ENCODE measurements around a stretch of chr1.

GRCh38 chr1:27519197-27520098 lies 29.5 kb upstream of the WASF2 start:
- PRO-cap = no peak

- PRO-cap = no peak
Observed at GRCh38 chr1:27520417-27521223, 30.7 kb upstream of the WASF2 start.

GRCh38 chr1:27527707-27528805 lies 38.1 kb upstream of the WASF2 start:
- PRO-cap = bidirectional peak, plus-strand start at chr1:27528374, minus-strand start at chr1:27528248

GRCh38 chr1:27572167-27573332 lies 31.4 kb downstream of the AHDC1 start:
- PRO-cap = no peak

GRCh38 chr1:27575485-27576478 lies 28.2 kb downstream of the AHDC1 start:
- PRO-cap = unidirectional peak, minus-strand start at chr1:27575565; bidirectional peak, plus-strand start at chr1:27575945, minus-strand start at chr1:27575876; bidirectional peak, plus-strand start at chr1:27576094, minus-strand start at chr1:27576012

DNA sequence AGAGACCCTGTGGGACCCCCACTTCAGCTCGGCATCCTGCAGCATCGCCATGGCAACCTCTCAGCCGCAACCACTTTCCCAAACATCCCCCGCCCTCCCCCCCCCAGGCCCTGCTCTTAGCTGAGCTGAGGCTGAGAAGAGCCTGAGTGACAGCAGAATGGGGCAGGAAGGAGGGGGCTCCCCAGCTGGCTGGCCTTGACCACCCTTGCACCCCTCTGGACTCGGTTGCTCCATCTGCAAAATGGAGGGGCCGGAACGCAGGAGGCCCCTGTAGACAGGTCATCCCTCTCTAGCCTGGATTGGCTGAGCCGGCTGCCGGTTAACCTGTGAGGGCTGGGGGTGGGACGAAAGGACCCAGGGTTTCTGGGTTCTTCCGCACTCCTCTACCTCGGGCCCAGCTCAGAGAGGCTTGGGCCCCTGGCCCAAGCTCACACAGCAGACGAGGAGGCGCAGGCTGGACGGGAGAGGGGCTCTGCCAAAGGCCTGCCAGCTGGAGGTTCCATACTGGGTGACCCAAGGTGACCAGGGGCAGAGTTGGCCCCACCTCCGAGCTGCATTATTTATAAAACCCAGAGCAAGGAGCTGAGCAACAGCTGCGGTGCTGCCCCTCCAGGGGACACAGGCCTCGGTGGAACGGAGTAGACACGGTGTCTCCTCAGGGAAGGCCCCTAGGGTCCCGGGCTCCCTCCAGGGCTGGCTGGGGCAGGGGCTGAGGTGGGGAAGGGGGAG lies 11.3 kb downstream of the AHDC1 start:
- PRO-cap = no peak

GRCh38 chr1:27597665-27598748 lies 5.9 kb downstream of the AHDC1 start:
- PRO-cap = no peak

- PRO-cap = no peak
Observed at GRCh38 chr1:27601391-27602767, 2.1 kb downstream of the AHDC1 start.

GRCh38 chr1:28096138-28096708 lies 7.8 kb upstream of the EYA3 start:
- PRO-cap = no peak

DNA sequence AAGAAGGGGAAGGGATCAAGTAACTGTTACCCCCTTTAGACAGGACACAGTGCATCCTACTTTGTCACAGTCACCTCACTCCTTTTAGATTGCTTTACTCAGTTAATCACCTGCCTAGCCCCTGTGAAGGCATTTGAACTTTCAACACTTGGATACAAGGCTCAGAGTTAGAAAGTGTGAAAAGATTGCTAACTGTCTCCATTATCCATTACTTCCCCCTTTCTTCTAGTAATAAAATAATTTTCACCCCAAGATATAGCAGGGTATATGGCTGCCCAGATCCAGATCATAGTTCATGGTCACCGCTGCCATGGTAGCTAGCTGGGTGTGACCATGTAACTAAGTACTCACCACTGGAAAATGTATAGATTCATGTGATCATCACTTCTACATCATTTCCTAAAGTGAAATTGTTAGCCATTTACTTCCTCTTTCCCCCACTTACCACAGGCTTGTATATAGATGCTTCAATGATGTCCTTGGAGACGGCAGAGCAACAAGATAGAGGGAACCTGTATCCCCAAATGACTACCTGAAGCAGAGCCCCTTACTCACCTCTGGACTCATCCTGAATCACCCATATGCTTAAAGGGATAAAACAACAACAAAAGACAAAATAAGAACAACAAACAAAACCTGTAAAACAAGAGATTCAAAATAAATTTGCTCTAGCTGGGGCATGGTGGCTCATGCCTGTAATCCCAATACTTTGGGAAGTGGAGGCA lies 22.7 kb upstream of the EYA3 start:
- PRO-cap = no peak

DNA sequence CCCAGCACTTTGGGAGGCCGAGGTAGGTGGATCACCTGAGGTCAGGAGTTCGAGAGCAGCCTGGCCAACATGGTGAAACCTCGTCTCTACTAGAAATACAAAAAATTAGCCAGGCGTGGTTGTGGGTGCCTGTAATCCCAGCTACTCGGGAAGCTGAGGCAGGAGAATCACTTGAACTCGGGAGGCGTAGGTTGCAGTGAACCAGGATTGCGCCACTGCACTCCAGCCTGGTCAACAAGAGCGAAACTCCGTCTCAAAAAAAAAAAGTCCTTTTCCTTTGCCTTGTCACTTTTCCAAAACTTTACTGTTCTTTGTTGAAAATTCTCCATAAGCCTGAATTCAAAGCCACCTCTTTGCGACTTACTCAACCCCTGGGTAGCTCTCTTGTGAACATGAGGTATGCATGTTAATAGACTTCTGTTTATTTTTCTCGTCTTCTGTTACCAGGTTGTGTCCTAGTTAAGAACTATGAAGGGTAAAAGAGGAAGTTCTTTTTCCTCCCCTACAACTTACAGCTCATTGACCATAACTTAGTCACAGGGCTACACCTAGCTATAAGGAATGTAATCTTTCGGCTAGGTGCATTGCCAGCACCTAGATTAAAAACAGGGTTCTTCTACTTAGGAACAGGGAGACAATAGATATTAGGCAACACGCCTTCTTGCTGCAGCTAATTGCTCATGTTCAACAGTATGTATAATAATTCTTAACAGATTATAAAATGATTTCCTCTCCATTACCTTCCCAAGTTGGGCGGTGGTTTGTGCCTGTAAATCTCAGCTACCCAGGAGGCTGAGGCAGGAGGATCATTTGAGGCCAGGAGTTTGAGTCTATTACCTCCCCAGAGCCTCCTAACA lies 41.0 kb downstream of the PTAFR start:
- PRO-cap = no peak

- PRO-cap = bidirectional peak, plus-strand start at chr1:28315864, minus-strand start at chr1:28315618
Observed at GRCh38 chr1:28315232-28315672, 13.6 kb upstream of the MED18 start.

- PRO-cap = no peak
Observed at GRCh38 chr1:28370405-28370982, 954 bp downstream of the PHACTR4 start.

- PRO-cap = no peak
Observed at GRCh38 chr1:28644030-28644583, 1.2 kb upstream of the TAF12 start.

DNA sequence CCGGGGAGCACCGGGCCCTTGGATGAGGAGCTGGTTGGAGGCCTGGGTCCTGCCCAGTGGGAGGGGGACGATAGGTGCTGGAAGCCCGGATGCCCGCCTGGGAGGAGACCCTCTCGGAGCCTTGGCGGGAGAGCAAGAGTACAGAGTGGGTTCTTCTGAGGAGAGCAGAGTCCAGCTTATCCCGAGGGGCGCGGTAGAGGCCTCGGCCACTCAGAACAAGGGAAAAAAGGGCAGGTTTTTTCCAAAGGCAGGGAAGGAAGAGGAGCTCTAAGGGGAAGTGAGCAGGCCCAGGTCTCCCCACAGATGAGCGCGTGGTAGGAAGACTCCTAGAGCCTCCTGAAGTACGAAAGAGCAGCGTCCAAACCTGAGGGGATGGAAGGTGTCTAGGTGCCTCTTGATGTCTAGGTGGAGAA lies 731 bp downstream of the GMEB1 start:
- PRO-cap = no peak

DNA sequence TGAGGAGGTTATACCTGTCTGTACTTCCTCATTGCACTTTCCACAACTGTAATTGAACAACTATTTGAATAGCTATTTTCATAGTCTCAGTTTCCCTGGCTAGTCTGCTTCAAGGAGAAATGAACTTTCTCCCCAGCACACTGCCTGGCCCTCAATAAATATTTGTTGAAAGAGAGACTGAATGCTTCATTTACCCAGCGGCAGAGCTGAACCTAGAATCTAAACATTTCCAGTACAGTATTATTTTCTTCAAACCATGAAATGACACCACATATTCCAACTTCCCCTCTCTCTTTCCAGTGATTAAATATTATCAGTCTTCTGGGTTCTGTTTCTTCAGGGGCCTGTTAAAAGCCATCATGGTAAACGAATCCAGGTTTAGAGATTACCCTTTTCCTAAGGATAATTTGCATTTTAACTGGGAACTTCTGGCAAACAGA lies 2.7 kb upstream of the YTHDF2 start:
- PRO-cap = no peak

DNA sequence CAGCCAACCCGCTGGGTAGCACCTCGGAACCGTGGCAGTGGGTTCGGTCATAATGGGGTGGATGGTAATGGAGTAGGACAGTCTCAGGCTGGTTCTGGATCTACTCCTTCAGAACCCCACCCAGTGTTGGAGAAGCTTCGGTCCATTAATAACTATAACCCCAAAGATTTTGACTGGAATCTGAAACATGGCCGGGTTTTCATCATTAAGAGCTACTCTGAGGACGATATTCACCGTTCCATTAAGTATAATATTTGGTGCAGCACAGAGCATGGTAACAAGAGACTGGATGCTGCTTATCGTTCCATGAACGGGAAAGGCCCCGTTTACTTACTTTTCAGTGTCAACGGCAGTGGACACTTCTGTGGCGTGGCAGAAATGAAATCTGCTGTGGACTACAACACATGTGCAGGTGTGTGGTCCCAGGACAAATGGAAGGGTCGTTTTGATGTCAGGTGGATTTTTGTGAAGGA lies 6.6 kb downstream of the YTHDF2 start:
- PRO-cap = no peak

GRCh38 chr1:28928263-28928730 lies 13.9 kb downstream of the EPB41 start:
- PRO-cap = no peak

DNA sequence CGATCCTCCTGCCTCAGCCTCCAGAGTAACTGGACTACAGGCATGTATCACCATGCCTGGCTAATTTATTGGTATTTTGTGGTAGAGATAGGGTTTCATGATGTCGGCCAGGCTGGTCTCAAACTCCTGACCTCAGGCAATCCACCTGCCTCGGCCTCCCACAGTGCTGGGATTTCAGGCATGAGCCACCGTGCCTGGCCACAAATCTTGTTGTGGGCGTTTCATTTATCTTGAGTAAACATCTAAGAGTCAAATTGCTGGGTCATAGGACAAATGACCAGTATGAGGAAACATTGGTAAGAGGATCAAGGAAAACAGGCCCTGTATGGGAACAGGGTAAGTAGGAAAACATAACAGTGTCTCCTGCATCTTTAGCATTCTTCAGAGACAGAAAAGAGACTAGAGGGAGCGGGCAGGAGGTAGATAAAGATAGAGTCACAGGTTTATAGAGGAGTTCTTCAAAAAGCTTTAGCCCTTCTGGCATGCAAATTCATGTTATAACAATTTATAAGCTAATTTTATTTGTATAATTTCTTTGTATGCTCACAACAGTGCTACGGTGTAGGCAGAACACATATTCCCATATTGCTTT lies 17.8 kb downstream of the TMEM200B start:
- PRO-cap = no peak

- PRO-cap = no peak
Observed at GRCh38 chr1:29166228-29167376, 15.1 kb downstream of the SRSF4 start.